Epidermal melanocyte (primary cell): Measurements from ENCODE around the genes SLC8B1 and SDS.

DNA sequence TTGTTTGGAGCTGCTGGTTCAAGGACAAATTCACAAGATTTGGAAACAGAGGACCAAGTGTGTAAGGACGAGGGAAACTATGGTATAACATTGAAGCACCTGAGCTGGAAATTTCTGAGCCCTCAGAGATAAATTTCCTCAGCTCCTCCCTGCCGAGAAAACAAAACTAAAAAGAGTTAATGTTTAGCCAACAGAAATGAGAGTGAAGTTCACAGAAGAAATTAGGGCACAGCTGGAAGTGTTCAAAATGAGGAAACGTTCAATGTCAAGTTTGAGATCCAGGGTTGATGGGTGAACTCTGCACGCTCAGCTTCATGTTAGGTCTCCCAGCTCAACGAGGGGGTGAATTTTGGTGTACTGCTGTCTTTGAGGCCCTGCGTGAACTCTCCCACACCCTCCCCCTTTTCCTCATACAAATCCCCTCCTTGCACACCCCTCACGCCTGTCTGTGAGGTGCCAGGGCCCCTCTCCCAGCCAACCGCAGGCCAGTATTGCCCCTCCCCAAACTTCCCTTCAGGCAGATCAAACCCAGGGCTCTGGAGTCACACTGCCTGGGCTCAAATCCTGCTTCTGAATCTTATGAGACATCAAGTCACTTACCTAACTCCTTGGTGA lies 13.3 kb upstream of the OAS3 start:
- RRBS = no CpG with 5 or more reads among the region's 8 CpGs

GRCh38 chr12:112972207-112972838 lies 6.0 kb upstream of the OAS2 start:
- RRBS = no CpG with 5 or more reads among the region's 7 CpGs

- RRBS = no CpG with 5 or more reads among the region's 20 CpGs
Measured at GRCh38 chr12:113062582-113063217, 6.2 kb downstream of the DTX1 start.

DNA sequence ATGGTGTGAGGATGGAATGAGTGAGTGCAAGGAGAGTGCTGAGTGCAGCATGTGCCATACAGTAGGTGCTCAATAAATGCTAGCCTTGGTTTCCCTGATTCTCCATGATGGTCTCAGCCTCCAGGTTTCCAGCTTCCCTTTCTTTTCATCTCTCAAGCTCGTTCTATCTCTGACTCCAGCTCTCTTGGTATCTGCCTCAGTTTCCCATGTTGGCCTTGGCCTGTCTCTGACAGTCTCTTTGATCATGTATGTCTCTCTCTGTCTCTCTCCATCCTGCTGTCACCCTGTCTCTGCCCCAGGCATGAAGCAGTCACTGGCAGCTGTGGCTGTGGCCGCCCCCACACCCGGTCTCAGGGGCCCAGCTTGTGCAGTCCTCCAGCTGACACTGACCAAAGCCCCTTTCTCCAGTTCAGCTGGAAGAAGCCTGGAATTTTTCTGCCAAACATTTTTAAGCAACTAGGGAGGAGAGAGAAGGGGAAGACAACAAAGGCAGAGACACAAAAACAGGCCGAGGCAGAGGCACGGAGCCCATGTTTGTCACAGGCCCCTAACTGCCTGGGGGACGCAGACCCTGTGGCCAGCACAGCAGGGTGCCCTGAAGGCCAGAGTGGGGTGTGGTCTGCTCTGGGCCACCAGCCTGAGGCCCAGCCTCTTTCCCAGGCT lies 14.5 kb downstream of the DTX1 start:
- RRBS = no CpG with 5 or more reads among the region's 6 CpGs

DNA sequence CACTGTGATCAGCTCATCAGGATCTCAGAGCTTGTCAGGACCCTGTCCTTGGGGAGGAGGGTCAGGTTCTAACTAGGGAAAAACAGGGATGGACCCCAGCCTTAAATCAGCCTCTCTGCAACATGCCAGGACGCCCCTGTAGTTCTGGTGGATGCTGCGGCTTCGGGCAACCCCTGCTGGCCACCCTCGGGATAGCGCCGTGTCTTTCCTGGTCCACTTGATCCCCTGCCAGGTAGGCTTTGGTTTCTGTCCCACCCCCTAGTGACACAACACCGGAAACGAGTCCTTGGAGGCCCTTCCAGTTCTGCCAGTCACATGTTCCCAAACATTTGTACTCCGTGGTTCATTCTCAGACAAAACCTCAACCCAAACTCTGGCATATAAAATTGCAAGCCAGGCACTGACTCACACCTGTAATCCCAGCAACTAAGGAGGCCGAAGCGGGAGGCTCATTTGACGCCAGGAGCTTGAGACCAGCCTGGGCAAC lies 37.2 kb downstream of the RASAL1 start:
- RRBS = no CpG with 5 or more reads among the region's 12 CpGs

GRCh38 chr12:113136884-113137337 lies 1.4 kb upstream of the RASAL1 start:
- RRBS = no CpG with 5 or more reads among the region's 7 CpGs

GRCh38 chr12:113152597-113153204 lies 3.2 kb downstream of the CFAP73 start:
- RRBS = 35% methylated on average over 2 of the region's 27 CpGs

- RRBS = no CpG with 5 or more reads among the region's 5 CpGs
Measured at GRCh38 chr12:113236470-113237248, 15.4 kb downstream of the TPCN1 start.

DNA sequence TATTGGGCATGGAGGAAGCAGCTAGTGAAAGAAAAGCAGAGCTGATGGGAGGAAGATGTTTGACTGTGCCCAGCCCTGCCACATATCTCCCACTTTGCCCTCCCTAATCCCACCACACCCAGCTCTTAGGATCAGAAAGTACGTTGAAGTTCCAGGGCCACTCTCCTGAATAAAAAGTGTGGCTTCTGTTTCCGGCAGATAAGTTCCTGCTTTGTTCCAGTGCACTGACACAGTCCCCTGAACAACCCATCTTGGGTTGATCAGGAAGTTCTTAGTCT lies 16.5 kb downstream of the TPCN1 start:
- RRBS = no CpG with 5 or more reads among the region's 2 CpGs

- RRBS = no CpG with 5 or more reads among the region's 19 CpGs
Measured at GRCh38 chr12:113299387-113300354, 35.2 kb downstream of the SLC8B1 start.

- RRBS = 86% methylated on average over 3 of the region's 17 CpGs
Measured at GRCh38 chr12:113332663-113333327, 2.1 kb downstream of the SLC8B1 start.

GRCh38 chr12:113334727-113335598 lies at the start of gene SLC8B1:
TSS of gene SLC8B1 (minus strand) at chr12:113335109.
- RRBS = 3% methylated on average over 22 of the region's 65 CpGs

DNA sequence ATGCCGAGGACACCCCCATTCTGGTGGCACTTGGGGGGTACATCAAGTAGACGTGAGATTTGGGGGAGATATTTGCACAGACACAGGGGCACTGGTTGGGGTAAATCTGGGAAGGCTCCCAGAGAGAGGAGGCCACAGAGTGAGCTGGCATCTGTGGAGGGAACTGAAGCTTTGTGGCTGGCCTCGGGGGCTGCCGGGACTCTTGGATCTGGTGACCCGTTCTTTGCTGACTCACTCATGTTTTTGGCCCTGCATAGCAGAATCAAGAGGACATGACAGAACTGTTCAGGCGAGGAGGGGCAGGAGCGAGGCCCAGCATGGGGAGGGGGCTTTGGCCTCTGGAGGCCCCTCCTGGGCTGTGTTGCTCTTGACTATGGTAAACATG lies 1.7 kb downstream of the PLBD2 start:
- RRBS = no CpG with 5 or more reads among the region's 7 CpGs

DNA sequence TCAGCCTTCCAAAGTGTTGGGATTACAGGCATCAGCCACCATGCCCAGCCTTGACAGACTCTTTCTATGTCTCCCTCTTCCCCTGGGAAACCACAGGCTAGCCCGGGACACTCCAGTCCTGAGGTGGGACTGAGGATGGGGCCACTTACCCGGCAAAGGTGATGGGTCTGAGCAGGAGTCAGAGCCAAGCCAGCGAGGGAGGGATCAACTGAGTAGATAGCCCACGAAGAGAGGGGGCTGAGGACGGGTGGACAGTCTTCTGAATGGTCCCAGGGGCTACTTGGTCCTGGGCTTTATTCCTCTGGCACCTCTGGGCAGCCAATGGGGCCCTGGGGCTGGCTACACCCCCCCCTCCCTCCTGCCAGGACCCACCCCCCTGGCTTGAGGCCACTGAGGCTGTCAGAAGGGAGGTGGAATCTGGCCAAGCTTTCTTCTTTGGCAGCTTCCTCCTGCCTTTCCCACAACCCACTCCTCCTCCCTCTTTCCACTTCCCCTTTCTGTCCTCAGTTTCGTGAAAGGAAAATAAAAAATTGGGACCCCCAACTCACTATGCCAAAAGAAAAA lies at the start of gene SDS:
Gene SDS, minus strand, starts transcription at position 269 of the 564 bp plus-strand sequence.
- RRBS = 0% methylated on average over 1 of the region's 6 CpGs

- RRBS = no CpG with 5 or more reads among the region's 2 CpGs
Measured at GRCh38 chr12:113416444-113416618, 5.8 kb upstream of the SDSL start.

GRCh38 chr12:114399279-114400161 lies 6.4 kb downstream of the TBX5 start:
- RRBS = no CpG with 5 or more reads among the region's 38 CpGs

DNA sequence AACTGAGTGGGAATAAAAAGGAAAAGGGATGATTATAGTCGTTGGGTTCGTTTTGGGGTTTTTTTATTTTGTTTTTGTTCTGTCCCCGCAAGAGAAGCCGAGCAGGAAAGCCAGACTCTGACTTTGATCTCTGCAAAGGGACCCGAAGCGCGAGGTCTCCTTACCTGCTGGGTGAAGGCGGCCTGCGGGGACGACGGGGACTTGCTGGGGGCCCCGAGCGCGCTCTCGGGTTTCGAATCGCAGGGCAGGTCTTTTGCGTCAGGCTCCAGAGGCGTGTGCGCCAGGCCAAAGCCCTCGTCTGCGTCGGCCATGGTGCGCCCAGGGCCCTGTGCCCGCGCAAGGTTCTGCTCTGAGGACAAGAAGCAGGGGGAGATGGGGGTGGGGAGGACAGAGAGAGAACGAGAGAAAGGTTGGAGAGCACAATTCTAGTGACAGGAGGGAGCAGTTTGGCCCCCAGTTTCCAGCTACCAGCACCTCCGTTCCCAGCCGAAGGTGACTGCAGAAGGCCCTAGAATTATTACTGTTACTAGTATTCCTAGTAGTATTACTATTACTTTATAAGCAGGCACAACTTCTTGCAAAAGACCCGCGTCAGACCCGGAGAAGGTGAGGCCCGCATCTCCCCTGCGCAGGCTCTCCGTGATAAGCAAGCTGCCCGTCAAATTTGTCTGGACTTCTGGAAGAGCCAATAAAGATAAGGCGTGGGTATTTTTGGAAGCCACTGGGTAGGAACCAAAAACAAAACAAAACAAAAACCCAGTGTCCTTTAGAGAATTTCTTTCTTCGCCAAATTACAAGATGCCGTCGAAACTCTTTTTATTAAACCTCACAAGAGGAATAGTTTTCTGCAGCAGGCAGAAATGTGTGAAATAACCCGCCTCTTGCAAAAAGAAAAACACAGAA lies 2.1 kb downstream of the TBX5 start:
- RRBS = no CpG with 5 or more reads among the region's 41 CpGs

- RRBS = no CpG with 5 or more reads among the region's 29 CpGs
Measured at GRCh38 chr12:114668126-114668637, 15.8 kb downstream of the TBX3 start.

- RRBS = no CpG with 5 or more reads among the region's 14 CpGs
Measured at GRCh38 chr12:114672829-114673850, 10.8 kb downstream of the TBX3 start.